Ileum (tissue), 1 donor: ENCODE results near the genes METTL22 and ABAT.

DNA sequence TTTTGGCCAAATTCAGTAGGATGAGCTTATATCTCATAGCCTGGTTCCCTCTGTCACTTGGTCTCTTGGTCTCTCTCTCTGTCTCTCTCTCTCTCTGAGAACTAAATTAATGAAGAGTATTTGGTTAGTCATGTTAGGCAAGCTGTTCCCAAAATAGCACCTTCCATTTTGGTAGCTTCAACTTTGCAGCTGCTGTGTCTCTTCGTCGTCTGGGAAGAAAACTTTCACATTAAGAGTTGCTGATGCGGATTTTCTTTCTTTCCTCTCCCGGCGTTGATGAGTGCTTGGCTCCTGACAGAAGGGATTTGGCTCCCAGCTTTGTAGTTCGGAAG is 1257.8 kb downstream of the TMEM114 start:
- PRO-cap: no peak

DNA sequence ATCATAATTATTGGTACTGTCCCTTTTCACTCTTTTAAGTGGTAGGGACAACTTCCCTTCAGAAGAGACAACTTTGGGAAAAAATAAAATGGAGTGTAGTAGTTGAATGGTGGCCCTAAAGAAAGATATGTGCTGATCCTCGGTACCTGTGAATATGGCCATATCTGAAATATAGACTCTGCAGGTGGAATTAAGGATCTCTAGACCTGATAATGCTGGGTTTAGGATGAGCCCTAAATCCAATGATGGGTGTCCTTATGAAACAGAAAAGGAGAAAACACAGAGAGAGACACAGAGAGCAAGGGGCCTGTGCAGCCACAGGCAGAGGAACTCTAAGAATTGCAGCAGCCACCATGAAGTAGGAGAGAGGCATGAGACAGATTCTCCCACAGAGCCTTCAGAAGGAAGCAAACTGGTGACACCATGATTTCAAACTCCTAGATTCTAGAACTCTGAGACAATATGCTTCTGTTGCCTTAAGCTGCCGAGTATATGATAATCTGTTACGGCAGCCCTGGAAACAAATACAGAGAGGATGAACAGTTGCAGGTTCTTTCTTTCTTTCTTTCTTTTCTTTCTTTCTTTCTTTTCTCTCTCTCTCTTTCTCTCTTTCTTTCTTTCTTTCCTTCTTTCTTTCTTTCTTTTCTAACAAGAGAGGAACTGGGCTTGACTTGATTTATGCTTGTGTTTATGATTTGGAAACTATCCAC is 500.6 kb downstream of the TMEM114 start:
- PRO-cap: no peak

- PRO-cap: no peak
Observed at GRCh38 chr16:8113151-8113516, 477.2 kb downstream of the TMEM114 start.

DNA sequence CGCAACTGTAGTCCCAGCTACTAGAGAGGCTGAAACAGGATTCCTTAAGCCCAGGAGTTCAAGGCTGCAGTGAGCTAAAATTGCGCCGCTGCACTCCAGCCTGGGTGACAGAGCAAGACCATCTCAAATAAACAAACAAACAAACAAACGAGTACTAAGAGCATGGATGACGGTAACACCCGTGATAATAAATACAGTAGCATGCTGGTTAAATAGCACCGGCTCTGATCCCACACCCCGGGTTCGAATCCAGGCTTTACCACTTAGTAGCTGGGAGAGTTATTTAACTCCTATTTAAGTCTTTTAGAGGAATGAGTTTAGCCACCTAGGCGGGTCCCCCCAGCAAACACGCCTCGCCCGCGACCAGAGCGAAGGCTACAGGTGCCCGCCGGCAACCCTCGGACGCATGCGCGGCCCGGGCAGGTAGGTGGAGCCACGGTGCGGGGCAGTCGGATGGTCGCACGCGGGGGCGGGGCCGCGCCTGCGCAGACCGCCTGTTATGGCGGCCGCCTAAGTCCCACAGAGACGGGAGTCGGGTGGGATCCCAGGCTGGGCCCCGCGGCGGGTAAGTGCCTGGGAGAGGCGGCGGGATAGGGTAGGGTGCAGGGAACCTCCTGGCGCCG is at the start of gene METTL22:
METTL22 (plus strand) TSS at position 488 of the 623 bp plus-strand sequence.
- PRO-cap: unidirectional peak, plus-strand start at position 522 of the sequence

DNA sequence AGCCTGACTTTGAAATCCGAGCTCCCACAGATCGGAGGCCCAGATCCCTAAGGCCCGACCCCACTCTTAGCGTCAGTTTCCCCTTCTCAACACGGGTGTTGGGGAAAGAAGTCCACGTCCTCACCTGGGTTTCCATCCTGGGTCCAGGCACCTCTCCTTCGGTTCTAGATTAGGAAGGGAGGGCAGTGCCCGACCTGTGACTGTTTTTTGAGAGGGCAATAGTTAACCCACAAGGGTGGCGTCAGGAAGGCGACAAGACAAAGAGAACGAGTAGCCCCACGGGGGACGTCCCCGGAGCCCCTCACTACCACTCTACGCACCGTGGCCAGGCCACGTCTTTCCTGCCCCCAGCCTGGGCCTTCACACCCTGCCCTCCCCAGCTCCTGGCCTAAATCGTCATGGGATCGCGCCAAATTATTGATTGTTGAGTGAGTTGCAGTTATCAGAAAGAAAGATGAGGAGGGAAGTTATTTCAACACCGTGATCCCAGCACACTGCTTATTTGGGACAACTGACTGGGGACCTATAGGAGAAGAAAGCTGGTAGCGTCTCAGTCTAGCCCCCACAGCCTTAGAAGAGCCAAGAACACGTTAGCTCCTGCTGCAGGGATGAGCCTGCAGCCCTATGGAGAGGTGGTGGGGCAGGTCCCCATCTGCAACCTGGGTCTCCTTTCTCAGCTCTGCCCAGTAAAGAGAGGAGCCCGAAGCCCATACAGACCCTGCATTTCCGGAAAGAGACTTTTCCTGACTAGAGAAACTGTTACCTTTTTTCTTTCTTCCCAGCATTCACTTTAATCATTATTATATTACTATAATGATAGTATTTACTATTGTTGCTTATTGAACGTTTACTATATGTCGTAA is 567 bp downstream of the METTL22 start:
- PRO-cap: no peak

GRCh38 chr16:8641002-8641402 is 19.5 kb downstream of the METTL22 start:
- PRO-cap: no peak

DNA sequence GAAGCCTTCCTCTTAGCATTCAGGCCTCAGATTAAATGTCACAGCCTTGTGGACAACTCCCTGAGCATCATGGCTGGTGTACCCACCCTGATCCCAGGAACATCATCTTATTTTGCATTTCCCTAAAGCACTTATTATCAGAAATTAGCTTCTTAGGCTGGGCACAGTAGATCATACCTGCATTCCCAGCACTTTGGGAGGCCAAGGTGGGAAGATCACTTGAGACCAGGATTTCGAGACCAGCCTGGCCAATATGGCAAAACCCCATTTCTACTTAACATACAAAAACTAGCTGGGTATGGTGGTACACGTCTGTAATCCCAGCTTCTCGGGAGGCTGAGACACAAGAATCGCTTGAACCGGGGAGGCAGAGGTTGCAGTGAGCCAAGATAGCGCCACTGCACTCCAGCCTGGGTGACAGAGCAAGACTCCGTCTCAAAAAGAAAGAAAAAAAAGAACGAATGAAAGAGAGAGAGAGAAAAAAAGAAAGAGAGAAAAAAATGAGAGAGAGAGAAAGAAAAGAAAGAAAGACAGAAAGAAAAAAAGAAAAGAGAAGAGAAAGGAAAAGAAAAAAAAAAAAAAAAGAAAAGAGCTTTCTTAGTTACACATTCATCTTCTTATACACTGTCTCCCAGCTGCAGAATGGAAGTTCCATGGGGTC is 5.8 kb upstream of the ABAT start:
- PRO-cap: no peak

DNA sequence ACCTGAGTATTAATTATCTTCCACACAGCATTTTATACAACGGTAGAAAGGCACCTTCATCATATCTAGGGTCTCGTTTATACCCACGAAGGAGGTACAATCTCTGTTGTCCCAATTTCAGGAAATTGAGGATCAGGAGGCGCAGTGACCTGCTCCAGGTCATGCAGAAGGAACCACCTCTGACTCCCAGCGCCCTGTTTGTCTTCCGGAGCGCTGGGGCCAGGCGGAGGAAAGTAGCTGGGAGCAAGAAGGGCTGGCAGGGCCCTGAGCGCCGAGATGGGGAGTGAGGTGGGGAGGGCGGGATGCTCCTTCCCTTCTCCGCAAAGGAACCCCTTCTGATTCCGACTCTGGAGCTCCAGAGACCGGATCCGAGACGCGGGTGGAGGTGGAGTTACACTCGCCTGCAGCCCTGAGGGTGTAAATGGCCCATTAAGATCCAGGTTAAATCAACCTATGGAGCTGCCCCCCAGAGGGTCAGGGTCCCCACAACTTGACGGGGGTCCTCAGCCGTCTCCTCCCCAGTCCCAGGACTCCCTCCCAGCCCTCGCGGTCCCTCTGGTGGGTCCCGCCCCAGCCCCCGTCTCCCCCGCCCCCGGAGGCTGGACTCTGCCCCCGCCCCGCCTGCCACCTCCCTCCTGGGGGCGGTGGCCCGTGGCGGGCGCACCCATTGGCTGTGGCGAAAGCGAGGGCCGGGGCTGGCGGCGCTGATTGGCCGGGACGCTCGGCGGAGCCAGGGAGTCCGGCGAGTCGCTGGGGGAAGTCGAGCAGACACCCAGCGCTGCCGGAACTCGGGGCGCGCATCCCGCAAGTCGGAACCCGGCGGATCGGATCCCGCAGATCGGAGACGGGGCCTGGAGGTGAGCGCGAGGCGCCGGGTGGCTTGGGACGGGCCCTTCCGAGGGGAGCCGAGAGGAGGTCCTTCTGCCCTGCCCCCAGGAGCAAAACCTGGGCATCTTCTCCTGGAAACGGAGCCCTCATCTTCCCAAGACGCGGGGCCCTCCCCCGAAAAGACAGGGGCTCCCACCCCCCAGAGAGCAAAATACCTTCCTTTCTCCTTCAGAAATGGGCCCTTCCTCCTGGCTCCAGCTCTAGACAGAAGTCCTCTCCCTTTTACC is at the start of gene ABAT:
ABAT (plus strand) TSS at position 763 of the 1,115 bp plus-strand sequence.
- PRO-cap: bidirectional peak, plus-strand start at position 767 of the sequence, minus-strand start at position 584 of the sequence

GRCh38 chr16:8713447-8714013 is 39.1 kb downstream of the ABAT start:
- PRO-cap: no peak

DNA sequence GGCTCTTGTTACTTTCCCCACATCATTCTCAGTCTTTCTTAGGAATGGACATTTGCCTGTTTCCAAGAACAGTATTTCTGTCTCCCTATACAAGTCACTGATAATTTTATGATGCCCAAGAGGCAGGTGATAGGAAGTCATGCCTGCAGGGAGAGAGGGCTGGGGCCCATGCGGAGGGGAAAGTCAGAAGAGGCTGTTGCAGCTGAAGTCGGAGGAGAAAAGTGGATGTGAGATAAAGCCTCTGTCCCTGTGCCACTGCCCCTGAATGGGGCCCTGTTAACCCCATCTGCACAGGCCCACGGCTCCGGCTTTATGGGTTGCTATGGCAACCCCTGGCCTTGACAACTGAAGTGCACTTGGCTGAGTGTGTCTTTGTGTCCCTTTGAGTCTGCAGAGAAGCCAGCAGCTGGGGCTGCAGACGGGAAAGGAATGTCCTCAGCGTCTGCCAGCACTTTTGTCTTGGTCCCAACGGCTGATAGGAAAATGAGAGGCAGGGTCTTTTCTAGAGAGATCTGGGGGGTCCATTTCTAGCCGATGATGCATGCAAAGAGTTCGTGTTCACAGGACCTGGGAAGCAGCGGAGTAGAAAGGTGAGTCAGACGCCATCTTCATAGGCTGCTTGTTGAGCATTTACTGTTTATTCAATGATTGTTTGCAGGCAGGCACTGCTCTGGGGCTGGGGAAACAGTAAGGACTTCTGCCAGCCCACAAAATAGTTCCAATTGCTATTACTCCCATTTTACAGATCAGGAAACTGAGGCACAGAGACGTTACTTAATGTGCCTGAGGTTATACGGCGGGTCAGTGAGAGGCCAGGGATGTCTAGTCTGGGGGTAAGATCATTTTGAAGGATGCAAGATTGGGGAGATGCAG is 46.2 kb downstream of the ABAT start:
- PRO-cap: no peak

GRCh38 chr16:8818726-8819293 is 21.2 kb downstream of the PMM2 start:
- PRO-cap: no peak

GRCh38 chr16:8835129-8835671 is 33.6 kb downstream of the CARHSP1 start:
- PRO-cap: no peak

- PRO-cap: no peak
Observed at GRCh38 chr16:8847722-8848802, 20.7 kb downstream of the CARHSP1 start.

GRCh38 chr16:8919001-8919403 is 36.9 kb downstream of the LITAFD start:
- PRO-cap: no peak

GRCh38 chr16:8935575-8936154 is 28.0 kb downstream of the USP7 start:
- PRO-cap: no peak

GRCh38 chr16:8946408-8946908 is 17.2 kb downstream of the USP7 start:
- PRO-cap: no peak

- PRO-cap: no peak
Observed at GRCh38 chr16:8959815-8961029, 3.5 kb downstream of the USP7 start.

DNA sequence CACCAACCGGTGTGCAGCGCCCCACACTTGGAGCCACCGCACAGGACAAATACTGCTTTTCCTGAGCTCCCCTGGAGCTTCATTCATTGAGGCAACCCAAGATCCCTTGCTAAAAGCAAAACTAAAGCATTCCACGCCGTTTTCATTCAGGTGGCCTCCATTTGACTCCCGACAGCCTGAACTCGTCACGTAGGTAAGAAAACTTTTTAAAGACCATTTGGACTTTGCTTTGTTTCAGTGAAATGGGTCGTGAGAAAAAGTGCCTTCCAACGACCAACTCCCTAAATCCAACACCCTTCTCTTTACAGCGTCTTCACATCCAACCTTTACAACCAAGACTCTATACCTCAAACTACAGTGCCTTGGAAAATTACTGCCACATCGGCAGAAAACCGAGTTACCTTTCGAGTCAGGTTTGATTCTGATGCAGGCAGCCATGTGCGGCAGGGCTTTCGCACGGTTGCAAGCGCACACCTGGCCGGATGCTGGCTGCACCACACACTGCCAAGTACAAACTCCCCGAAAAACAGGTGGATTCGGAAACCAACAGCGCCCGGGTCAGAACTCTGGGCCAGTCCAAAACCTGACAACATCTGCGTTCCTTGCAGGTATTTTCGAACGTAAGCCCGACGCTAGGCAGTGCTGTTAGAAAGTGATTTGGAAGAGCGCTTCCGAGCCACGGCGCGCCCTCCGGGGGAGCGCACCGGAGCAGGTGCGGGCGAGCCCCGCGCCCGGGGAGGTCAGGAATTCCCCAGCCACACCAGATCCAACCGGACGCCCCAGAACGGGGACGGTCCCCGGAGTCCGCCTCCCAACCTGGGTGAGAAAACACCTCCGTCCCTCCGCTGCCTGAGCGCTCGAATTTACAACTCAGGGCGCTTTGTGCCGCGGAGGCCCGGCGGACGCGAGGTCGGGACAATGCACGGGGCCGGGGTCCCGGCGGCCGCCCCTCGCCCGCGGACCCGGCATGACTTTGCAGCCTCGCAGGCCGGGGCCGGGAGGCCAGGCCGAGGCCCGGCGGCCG is 1.3 kb downstream of the USP7 start:
- PRO-cap: unidirectional peak, plus-strand start at position 648 of the sequence; unidirectional peak, plus-strand start at position 803 of the sequence

DNA sequence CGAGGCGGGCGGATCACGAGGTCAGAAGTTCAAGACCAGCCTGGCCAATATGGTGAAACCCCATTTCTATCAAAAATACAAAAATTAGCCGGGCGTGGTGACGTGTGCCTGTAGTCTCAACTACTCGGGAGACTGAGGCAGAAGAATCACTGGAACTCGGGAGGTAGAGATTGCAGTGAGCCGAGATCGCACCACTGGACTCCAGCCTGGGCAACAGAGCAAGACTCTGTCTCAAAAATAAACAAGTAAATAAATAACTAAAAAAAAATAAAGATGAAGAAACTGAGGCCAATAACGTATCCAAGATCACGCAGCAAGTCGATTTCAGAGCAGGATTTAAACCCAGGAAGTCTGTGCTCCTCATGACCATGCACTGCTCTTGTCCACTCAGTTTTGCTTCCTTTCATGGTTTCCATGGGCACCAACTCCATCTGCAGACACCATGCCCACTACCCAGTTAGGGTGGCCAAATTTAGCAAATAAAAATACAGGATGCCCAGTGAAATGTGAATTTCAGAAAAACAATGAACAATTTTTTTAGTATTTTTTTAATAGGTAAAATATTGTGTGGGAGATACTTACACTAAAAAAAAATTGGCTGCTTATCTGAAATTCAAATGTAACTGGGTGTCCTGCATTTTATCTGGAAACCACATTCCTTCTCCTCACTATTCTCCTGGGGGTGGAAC is 40.1 kb upstream of the HAPSTR1 start:
- PRO-cap: no peak

DNA sequence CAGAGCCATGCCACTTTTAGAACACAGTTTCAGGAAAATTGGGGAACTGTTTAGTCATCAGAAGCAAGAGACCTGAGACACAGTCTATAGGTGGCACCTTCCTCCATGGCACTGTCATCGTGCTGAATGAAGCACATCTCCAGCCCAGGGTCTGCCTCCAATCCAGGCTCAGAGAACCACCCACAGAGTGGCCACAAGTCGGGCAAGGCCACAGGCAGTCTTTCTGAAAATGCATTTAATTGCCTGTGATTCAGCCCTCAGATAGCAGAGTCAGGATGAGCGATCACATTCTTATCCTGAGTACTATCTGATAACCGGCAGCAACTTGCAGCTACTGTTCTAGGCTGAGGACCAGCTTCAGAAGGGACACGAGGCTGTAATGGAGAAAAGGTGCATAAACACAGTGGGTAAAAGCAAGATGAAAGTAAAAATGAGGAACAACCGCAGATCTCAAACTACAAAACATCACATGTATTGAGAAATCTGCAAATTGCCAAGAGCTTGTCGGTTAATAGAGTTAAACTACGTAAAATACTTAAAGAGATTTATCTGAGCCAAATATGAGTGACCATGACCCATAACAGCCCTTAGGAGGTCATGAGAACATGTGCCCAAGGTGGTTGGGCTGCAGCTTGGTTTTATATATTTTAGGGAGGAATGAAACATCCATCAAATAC is 14.1 kb upstream of the HAPSTR1 start:
- PRO-cap: no peak